Zone of skin (tissue), 1 donor: ENCODE results near the gene GNB3.

GRCh38 chr12:6088956-6089484 is 35.5 kb downstream of the VWF start:
- RRBS: no CpG with 5 or more reads among the region's 12 CpGs

GRCh38 chr12:6159445-6159816 is 35.0 kb upstream of the VWF start:
- RRBS: 61% methylated on average over 5 of the region's 33 CpGs

DNA sequence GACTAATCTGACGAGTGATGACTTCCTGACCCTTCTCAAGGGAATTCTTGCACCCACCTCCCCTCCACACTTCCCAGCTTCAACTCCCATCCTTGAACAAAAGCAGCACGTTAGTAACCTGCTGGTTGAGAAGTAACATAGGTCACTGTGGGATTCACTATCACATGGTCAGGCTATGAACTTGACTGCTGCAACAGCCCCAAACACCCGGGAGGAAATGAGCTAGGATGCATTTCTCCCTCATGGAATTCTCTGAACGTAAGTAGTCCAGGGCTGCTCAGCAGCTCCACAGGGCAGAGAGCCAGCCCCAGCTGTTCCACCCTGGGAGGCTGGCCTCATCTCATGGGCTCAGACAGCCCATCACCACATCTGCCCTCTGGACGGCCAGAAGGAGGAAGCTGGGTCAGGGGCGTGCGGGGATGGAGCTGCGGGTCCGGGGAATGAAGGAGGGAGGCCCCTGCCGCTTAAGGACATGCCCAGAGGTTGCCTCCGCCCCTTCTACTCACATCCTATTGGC is 37.0 kb upstream of the VWF start:
- RRBS: no CpG with 5 or more reads among the region's 11 CpGs

GRCh38 chr12:6183864-6184284 is 16.3 kb upstream of the CD9 start:
- RRBS: no CpG with 5 or more reads among the region's 4 CpGs

GRCh38 chr12:6233691-6234700 is 33.8 kb downstream of the CD9 start:
- RRBS: no CpG with 5 or more reads among the region's 11 CpGs

GRCh38 chr12:6312402-6313476 is 2.3 kb downstream of the PLEKHG6 start:
- RRBS: no CpG with 5 or more reads among the region's 15 CpGs

DNA sequence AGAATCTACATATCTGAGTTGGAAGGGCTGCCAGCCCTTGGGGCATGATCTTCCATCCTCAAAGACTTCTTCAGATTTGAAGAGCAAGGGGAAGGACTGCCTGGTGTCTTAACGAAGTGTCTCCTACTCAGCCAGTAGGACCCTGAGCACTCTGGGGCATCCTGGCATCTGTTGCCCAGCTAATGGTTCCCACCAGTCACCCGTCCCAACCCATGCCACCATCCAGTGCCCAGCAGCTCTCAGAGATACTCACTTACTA is 9.1 kb downstream of the TNFRSF1A start:
- RRBS: no CpG with 5 or more reads among the region's 2 CpGs

DNA sequence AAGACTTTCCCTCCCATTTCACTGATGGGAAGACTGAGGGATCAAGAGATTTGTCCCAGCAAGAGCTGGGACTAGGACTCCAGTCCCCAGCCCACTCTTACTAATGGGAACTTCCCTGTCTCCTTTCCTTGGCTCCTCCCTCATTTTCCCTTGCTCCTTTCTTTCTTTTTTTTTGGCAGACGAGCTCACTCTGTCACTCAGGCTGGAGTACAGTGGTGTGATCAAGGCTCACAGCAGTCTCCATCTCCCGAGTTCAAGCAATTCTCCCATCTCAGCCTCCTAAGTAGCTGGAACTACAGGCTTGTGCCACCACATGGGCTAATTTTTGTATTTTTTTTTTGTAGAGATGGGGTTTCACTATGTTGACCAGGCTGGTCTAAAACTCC is 12.8 kb downstream of the SCNN1A start:
- RRBS: no CpG with 5 or more reads among the region's 2 CpGs

GRCh38 chr12:6450820-6451891 is 686 bp upstream of the TAPBPL start:
- RRBS: no CpG with 5 or more reads among the region's 27 CpGs

GRCh38 chr12:6463041-6463871 is 7.2 kb downstream of the VAMP1 start:
- RRBS: no CpG with 5 or more reads among the region's 9 CpGs

DNA sequence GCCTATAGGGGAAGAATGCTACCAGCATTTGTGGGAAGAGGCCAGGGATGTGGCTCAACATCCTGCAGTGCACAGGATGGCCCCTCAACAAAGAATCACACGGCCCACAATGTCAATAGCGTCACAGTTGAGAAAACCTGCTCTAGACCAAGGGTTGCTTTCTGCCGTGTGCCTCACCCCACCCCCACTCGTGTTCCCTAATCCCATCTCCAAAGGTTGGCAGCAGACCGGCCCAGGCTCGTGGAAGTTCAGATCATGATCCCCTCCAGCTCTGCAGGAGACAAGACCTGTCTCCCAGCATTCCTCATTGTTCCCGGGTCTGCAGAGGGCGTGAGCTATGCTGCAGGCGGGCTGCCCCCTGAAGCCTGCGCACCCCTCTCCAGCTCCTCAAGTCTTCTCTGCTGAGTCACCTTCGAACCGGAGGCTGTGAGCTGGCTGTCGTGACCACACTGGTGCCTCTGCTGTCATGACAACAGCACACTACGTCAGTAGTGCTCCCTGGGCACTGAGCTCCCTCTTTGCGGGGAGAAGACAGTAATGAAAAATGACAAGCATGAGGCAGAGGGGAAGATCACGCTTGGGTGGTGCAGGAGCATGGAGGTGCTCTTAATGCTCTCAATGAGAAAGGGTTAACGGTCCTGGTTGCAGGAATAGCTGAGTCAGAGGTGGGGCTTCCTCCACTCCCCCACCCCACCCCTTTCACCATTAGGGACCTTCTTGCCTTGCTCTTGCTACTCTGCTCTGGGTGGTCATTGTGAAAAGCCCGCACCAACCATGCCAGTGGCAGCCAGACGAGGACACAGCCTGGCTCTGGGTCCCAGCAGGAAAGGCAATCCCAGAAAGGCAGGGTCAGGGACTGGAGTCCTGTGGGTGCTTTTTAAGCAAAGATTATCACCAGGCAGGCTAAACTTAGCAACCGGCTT is 1.8 kb upstream of the GAPDH start:
- RRBS: 19% methylated on average over 8 of the region's 20 CpGs

DNA sequence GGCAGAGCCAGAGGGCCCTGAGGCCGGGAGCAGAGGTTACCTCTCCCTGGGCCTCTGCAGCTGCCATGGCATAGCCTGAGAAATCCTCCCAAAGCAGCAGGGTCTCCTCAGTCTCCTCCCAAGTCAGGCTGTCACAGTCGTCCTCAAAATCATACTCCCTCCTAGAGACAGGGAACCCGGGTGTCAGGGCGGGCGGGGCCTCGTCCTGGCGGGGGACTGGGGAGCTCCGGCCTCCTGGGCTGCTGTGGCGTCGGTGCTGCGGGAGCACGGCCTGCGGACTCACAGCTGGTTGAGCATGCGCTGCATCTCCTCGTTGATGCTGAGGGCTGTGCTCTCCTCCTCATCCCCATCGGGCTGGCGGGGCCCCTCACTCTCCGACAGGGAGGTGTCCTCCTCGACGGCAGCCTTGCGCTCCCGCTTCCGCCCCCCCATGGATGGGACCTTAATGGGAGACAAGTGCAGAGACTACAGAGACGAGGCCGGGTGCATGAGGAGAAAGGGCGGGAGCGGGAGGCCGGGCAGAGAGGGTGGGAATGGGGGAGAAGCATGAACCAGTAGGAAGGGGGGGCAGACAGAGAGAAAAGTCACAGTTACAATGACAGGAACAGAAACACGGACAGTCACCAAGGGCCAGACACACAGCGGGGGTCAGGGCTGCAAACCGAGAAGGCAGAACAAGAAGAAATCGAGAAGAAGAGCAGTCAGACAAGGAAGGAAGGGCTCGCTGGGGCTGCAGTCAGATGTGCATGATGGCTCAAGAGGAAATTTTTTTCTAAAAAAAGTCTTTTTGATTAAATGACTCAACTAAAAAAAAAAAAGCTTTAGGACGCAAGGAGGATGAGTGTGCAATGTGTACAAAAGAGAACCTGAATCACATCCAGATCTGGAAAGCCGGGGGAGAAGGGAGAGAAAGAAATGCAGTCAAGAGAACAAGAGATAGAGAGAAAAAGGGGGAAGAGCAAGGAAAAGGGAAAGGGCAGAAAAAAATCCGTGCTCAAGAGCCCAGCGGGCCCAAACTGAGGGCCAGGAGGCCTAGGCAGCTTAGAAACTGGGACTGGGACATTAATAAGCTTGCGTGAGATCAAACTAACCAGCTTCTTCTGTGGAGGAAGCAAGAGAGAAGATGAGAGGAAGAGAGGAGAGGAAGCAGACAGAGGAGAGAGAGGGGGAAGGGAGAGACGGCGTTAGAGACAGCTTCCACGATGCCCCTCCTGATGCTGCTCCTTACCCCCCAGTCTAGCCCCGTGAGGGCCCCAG is 7.0 kb downstream of the IFFO1 start:
- RRBS: 64% methylated on average over 6 of the region's 42 CpGs

GRCh38 chr12:6551432-6552615 is 4.0 kb downstream of the IFFO1 start:
- RRBS: 3% methylated on average over 4 of the region's 22 CpGs

DNA sequence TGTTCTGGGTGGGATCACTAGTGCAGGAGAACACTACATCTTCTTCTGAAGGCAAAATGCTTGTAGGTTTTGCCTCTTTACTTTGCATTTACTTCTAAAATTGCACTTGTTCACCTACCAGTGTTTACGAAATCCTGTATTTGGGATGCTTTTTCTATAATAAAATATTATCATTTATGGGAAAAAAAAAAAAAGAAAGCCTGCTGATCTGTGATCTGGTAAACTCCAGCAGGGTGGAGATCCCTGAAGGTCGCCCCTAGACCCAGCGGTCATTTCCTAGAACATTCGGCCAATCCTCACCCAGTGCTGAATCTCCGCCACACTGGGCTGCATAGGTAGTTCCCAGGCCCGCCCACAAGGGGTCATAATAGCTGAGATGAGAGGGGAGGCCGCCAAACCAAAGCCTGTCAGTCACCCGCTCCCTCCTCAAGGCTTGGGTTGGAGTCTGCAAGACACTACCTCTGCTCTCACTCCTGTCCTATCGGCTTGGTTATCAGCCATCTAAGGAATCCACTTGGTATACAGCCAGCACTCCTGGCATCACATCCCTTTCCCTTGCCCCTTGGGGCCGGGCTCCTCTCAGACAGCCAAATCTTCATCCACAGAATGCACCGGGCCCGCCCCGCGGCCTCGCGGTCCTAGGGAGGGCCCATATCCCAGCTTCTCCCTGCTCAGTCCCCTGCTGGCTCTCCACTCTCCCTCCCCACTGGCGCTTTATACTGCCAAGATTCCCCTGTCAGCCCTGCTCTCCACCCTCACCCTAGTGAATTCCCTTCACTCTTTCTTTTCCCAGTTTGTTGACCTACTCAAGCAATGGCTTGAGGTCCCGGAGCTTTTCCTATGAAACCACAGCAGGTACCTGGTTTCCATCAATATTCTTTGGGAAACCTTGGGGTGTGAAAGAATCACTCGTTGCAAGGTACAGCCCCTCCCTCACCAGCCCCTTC is 1.7 kb downstream of the IFFO1 start:
- RRBS: 13% methylated on average over 1 of the region's 19 CpGs

GRCh38 chr12:6638084-6638758 is 2.5 kb upstream of the LPAR5 start:
- RRBS: no CpG with 5 or more reads among the region's 15 CpGs

- RRBS: no CpG with 5 or more reads among the region's 7 CpGs
Measured at GRCh38 chr12:6735591-6736206, 11.9 kb downstream of the COPS7A start.

DNA sequence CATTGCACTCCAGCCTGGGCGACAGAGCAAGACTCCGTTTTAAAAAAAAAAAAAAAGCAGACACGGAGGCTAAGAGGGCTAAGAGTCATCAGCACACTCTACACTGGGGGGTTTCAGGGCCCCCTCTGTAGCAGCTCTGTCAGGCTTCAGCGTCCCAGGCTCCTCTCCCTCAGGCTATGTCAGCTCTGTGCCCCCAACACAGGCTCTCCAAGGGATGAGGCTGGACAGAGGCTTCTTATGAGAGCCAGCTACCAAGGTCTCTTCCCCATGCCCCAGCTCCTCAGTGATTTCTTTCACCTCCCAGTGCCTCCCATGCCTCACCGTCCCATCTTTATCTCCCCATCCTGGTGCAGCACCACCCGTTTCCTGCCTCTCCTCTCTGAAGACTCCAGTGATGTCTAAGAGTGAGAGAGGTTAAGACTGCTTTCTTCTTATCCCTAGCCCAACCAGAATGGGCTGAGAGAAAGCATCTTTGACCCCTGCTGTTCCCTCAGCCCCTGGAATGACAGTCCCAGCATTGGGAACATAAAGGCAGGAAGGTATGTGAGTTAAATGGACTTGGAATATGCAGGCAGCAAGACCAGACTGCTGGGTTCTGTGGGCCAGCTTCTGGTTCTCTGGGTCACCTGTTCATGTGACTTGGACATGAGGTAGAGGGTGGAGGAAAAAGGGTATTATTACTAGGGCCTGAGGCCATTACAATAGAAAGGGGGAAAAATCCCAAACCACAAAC is 8.1 kb downstream of the MLF2 start:
- RRBS: no CpG with 5 or more reads among the region's 6 CpGs

GRCh38 chr12:6768473-6769025 is 2.4 kb downstream of the PTMS start:
- RRBS: no CpG with 5 or more reads among the region's 7 CpGs

DNA sequence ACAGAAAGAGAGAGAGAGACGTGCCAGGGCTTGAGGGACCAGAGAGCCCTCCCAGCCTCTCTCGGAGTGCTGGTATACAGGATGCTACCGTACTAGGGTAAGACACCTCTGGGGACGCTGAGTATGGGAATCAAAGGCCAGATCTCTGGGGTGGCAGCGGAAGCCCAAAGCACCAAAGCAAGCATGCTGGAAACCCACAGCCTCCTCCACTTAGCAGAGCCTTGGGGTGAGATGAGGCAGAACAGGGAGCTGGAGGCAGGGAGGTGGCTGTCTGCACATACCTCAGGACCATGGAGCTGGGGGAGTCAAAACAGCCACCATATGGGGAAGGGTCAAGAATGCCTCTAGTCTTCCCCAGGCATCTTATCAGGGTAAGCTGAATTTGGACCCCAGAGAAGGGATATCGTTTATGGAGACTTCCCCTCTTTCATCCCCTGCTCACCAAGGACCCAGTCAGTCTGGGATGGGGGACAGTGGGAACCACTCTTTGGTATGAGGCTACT is 3.7 kb downstream of the CD4 start:
- RRBS: no CpG with 5 or more reads among the region's 6 CpGs

DNA sequence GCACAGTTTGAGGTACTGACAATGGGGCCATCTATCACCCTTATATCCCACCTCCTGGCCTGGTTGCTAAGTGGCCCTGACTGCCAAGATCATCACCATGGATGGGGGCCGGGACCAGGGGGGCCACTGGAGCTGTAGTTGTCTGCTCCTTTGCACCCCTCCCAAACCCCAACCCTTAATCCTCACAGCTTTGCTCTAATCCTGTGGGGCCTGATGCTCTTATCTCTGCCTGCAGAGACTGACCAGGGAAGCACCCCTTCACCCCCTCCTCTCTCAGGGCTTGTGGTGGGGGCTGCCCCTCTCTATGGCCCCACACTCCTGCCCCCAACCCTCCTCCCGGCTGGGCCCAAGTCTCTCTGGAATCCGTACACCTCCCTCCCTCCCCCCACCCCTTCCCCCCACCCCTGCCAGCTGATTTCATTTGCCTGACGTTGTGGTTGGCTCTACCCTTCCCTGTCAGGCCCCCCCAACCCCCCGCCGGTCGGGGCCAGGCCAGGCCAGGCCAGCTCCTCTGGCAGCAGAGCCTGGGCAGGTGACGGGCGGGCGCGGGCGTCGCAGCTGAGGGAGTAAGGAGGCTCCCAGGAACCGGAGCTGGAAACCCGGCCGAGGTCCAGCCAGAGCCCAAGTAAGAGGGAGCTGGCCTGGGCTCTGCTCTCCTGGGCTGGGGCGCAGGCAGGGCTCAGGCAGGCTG is at the start of gene GNB3:
GNB3 (plus strand) TSS at position 517 of the 691 bp plus-strand sequence.
- RRBS: 49% methylated on average over 4 of the region's 17 CpGs